Neutrophil (primary cell): ENCODE measurements around a stretch of chr1.

- PRO-cap: no peak
Measured at GRCh38 chr1:212363314-212363530, 51.5 kb downstream of the PACC1 start.

- PRO-cap: no peak
Measured at GRCh38 chr1:212364498-212365519, 49.9 kb downstream of the PACC1 start.

DNA sequence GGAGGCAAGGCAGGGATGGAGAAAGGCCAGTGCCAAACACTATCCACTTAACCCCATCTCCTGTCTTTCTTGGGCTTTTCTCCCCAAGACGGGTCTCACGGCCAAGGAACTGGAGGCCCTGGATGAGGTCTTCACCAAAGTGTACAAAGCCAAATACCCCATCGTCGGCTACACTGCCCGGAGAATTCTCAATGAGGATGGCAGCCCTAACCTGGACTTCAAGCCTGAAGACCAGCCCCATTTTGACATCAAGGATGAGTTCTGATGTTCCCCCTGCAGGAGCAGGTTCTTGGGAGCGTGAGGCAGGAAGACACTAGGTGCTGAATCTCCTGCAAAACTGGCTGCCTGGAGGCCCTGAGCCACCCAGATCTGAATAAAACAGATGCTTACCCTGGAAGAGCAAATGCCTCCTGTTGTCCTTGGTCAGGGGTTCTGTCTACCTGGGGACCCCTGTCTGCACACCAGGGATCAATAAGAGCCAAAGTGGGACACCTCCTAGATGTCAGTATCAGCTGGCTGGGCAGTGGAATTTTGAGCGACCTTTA, 13.1 kb downstream of the NENF start:
- PRO-cap: no peak

GRCh38 chr1:212452706-212453246, 20.1 kb downstream of the NENF start:
- PRO-cap: no peak

DNA sequence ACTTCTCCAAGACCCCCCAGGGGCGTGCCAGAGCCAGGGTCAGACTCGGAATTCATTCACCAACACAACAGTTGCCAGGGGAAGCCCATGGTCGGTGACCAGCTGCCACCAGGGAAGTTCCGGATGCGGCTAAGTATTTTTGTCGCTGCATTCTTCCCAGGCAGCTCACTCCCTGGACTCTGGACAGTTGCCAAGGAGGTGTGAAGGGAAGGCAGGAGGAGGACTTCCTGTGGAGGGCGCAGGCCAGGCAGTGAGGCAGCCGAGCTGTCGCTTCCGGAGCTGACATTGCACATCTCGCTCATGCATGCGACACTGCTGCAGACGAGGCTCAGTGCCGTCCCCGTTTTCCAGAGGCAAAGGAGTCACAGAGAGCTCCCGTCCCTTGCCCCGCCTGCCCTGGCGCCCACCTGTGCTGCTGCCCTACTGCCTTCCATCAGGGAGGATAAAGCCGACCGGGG, 81.3 kb downstream of the NENF start:
- PRO-cap: no peak

DNA sequence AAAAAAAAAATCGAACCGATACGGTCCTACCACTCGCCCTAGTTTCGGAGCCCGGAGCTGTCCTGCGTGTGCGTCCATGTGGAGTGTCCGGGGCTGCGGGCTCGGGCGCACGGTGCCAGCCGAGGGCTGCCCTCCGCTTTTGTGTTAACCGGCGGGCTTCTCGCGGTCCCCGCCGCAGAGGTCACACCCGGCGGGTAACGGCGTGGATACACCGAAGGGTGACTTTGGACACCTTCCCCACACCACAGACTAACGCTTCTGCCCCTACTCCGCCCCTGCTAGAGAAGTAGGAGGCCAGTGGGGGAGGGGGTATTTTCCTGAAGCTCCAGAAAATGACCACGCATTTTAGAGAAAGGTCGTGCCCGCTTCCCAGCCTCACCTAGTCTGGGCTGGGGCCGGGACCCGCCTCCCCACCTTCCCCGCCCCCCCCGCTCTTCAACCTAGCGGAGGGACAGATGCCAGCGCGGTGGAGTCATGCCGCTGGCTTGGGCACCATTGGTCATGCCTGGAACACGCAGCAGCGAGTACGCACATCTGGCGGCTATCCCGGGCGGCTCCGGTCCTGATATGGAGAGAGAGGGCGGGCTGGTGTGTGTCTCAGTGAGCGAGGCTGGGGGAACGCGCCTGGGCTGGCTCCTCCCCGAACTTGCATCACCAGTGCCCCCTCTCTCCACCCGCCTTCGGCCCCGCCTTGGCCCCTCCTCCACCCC, 494 bp upstream of the ATF3 start:
- PRO-cap: unidirectional peak, minus-strand start at position 381 of the sequence; bidirectional peak, plus-strand start outside the sequence, minus-strand start at position 569 of the sequence

- PRO-cap: no peak
Measured at GRCh38 chr1:212611520-212612110, 3.1 kb downstream of the ATF3 start.

- PRO-cap: no peak
Measured at GRCh38 chr1:212638423-212638988, 14.2 kb downstream of the GARIN4 start.

DNA sequence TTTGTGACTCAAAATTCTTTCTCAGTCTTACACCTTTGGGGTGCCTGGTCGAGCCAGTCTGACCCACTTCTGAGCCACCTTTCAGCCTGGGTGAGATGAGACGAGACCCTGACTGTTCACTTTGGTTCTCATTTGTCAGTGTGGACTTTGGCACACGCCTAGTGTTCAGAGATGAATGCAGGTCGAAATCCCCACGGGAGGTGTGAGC, 8.0 kb downstream of the BATF3 start:
- PRO-cap: no peak

DNA sequence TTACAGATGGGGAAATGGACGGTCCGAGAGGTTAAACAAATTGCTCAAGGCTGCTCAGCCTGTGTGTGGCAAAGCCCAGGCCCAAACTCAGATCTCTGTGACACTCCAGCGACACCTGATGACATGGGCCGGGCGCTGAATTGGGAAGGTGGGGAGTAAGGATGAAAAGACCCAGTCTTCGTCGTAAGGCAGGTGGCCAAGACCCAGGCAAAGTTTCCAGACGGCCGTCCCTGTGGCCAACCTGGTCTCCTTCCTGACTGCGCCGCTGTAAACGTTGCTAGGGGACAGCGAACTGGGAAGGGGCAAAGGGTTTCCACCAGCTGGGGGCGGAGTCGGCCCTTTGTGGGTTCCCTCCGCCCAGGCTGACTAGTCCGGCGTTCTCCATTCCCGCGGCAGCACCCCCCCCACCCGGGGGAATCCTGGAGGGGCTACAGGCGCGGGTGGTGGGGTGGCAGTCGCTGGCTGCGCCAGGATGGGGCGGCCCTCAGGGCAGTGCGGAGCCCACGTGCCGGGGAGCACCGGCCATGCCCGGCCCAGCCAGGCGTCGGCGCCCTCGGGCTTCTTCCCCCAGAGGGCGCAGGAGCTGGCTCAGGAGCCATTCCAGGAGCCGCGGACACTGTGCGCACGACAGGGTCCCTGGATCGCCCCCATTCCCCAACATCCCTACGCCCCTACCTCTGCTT, 640 bp downstream of the BATF3 start:
- PRO-cap: no peak

- PRO-cap: no peak
Measured at GRCh38 chr1:213658633-213658989, 329.2 kb upstream of the PROX1 start.

GRCh38 chr1:213728756-213729372, 258.9 kb upstream of the PROX1 start:
- PRO-cap: no peak

GRCh38 chr1:213975710-213976151, 12.0 kb upstream of the PROX1 start:
- PRO-cap: no peak

GRCh38 chr1:213996978-213998044, 9.5 kb downstream of the PROX1 start:
- PRO-cap: no peak

DNA sequence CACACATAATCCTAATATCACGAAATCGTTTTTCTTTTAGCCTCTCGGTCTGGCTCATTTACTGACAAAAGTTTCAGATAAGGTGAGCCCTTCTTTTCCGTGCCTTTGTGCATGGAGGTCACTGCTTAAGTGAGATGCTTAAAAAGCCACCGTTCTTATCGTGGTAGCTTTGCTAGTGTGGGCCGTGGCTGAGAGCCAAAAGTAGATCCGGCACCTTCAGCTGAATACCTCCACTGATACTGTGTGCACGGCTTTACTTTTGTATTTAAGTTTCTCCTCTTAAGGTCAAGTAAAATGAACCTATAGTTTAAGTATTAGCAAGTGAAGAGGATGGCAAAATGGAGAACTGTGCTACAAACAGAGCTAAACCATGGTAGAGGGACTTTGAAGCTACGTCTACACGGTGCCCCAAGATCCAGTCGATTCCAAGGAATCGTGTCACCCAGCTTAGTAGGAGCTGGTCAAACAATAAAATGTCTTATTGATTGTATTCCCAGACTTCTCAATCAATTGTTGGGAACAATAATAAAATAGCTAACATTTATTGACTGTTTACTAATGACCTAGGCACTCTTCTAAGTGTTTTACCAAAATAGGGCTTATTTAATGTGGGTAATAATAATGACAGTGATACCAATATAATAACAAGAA, 26.4 kb downstream of the PROX1 start:
- PRO-cap: no peak

GRCh38 chr1:214044593-214045281, 57.0 kb downstream of the PROX1 start:
- PRO-cap: no peak

DNA sequence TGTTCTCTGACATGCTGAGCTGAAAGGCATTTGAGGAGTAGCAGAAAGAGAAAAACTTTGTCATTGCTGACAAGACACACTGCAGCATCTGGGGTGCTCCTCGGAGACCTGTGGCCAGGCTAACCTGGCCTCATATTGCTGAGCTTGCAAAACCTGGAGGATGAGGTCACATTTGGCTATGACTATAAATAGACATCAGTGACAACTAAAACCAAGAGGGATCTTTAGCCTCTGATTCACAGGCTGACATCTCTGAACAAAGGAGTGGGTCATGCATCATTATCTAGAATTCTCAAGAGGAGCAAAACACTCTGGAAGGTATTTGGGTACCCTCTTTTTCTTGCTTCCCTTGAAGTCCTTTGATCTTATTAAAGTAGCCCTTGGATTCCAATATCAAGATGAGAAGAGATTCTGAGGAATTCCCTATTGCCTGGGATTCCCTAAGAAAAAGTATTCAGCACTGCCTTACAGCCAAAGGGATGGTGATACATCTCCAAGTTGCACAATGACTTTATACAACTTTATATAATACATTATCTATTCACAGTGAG, 83.8 kb downstream of the PROX1 start:
- PRO-cap: no peak

GRCh38 chr1:214216627-214217181, 64.3 kb upstream of the SMYD2 start:
- PRO-cap: no peak

GRCh38 chr1:214446528-214447657, 104.5 kb downstream of the PTPN14 start:
- PRO-cap: no peak

DNA sequence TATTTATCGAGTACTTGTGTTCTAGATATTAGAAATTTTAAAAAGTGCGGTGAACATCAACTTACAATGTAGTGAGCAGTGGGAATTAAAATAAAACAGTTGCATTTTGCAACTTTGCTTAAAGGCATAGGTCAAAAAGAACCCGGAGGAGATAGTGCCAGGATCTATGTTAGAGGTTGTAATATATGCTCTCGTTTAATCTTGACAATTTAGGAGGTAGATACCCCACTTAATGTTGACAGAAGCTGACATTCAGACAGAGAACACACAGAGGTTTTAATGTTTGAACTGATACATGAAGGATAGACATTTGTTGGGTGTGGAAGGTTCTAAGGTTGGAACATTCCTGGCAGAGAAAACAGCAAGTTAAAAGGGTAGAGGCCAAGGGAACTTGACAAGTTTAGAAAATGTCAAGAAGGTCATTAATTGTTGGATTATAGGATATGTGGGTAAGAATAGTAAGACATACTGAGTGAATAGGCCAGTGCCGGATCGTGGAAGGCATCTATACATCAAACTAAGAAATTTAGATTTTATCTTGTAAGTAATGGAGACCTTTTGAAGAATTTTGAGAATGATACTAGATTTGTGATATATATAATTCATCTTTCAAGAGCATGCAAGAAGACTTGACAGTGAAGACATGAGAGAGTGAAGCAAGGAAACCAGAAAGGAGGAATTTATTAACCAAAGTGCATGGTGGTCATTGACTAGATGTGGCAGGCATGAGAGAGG, 42.0 kb downstream of the KCTD3 start:
- PRO-cap: no peak